ENCODE data around the genes XKR3, TMEM121B and BID.

GRCh38 chr22:12097755-12098109 is 3430.3 kb upstream of the OR11H1 start:
- PRO-cap, 2 experiments = no peak in any of the 2 experiments
- RAMPAGE, long total RNA, 4 experiments = no peak in any of the 4 experiments

GRCh38 chr22:16722065-16722381 is 103.2 kb downstream of the XKR3 start:
- PRO-cap, 2 experiments = no peak in any of the 2 experiments
- RAMPAGE, long total RNA, 4 experiments = no peak in any of the 4 experiments

DNA sequence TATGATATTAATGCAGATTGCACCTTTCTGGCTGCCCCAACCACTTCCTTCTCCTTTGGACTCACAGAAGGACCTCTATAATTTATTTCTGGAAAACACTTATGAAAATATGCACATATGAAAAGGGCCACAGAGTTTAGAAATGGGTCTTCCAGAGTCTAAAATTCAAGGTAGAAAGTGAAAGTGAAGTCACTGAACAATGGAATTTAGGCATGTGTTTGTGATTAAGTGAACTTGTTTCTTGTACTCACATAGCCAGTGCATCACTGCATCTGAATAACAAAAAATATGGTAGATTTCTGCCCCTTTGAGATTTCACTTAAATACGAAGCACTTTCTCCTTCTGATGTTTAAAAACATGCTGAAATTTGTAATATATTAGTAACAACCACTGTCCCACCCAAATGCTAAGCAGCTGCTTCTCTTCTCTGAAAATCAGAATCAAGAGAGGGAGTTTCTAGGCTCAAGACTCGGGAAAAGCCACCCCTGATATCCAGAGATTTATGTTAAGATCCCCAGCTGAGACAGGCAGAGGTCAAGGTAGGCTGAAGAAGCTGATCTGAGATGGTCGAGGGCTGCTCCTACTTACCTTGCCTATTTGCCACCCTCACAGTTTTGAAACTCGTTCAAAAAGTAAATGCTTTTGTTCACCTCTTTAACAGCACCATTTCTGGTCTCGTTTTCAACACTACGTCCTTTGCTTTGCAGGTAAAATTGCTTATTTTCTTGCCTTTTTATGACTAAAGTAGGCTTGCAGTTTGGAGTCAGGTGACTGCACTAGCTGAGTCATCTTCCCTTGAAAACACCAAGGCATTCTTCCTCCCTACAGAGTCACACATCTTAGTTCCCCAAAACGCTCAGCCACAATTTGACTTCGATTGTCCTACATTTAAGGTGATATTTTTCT is at the start of gene XKR3:
Gene XKR3, minus strand, starts transcription at position 710 of the 907 bp plus-strand sequence.
- PRO-cap, 2 experiments = no peak in any of the 2 experiments
- RAMPAGE, long total RNA, 4 experiments = start-site peak on the minus strand in 1 of 4 experiments, centred at position 691 of the sequence, 5 reads per replicate

GRCh38 chr22:17103140-17103788 is 17.9 kb downstream of the TMEM121B start:
- PRO-cap, 2 experiments = no peak in any of the 2 experiments
- RAMPAGE, long total RNA, 4 experiments = start-site peak on the plus strand in 1 of 4 experiments, at chr22:17103437-17103545 at its widest, 7 reads per replicate

DNA sequence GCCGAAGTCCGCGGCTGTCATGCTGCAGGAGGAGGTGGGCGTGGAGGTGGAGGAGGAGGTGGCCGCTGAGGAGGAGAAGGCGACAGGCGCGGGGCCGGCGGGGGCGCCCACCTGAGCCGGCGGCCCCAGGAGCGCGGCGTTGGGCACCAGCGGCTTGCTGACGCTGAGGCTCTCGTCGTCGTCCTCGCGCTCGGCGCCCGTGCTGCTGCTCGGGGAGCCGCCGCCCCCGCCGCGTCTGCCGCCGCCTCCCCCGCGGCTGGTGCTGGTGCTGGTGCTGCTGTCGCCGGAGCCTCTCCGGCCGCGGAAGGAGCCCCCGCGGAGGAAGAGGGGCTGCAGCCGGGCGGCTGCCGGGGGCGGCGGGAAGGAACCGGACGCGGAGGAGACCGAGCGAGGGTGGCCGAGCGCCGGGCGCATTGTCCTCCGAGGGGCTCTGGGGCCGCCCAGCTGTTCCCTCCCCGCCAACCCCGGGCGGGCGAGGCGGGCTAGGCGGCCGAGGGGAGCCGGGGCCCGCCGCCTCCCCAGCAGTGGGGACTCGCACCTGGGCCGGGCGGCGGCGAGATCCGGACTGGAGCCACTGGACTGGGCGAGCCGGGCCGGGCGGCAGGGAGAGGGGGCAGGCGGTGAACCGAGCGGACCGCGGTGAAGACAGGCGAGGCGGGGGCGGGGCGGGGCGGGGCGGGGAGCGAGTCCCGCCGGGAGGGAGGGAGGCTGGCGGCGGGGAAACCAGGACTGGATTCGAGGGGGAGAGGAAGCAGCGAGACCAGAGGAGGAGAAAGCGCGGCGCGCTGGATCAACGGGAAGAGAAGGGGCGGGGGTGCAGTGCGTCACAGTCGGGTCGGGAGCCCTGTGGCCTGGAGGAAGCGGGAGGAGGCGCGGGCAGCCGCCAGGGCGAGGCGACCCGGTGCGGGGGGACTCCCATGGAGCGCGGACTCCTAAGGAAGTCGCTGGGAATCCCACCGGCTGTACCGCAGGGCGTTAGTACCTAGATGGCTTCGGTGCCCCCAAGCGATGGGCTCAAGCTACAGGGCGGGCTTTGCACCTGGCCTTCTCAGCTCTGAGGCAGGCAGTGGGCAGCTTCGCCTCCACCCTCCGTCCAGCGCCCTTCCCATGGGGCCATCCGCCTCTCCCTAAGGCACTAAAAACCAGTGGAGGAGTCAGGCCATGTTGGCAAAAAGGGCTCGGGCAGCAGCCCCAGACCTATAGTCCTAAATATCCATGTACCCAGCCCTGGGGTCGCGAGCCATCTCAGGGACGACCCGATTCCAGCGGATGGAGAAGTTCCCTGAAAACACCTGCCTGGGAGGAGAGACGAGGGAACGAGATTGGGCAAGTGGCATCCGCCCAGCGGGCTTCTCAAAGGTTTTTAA is at the start of gene TMEM121B:
Gene TMEM121B, minus strand, starts transcription at position 647 of the 1,367 bp plus-strand sequence.
- PRO-cap, 2 experiments = peak in 1 of 2 experiments; most common plus-strand start position 799 of the sequence (in 1); most common minus-strand start position 615 of the sequence (in 1)
- RAMPAGE, long total RNA, 4 experiments = no peak in any of the 4 experiments

DNA sequence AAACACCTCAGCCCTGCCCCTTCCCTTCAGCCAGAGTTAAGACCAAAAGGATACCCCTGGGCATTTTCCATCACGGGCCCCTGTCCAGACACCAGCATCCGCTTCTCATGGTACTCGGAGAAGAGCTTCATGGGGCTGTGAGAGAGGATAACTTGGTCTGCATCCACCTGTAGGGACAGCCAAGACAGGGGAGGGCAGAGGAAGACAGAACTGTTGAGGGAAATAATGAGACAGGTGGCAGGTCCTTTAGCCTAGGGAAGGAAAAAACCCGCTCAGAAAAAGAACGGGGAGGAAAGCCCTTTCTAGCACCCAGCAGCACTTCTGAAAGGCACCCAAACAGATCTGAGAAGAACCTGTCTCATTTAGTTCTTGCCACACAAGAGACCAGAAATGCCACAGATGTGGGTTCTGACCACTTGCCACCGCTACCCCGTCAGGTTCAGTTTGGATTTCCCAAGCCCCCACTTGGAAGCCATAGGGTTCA is 10.6 kb downstream of the HDHD5 start:
- PRO-cap, 2 experiments = no peak in any of the 2 experiments
- RAMPAGE, long total RNA, 4 experiments = start-site peak on the minus strand in 1 of 4 experiments, centred at position 123 of the sequence, 24 reads per replicate

- PRO-cap, 2 experiments = peak in 2 of 2 experiments; most common plus-strand start chr22:17171338 (in 1); most common minus-strand start chr22:17171515 (in 2)
- RAMPAGE, long total RNA, 4 experiments = no peak in any of the 4 experiments
Observed at GRCh38 chr22:17170898-17172212, 12.3 kb upstream of the HDHD5 start.

- PRO-cap, 2 experiments = no peak in any of the 2 experiments
- RAMPAGE, long total RNA, 4 experiments = no peak in any of the 4 experiments
Observed at GRCh38 chr22:17228632-17229402, 9.6 kb upstream of the ADA2 start.

GRCh38 chr22:17418739-17419479 is 49.6 kb downstream of the CECR2 start:
- PRO-cap, 2 experiments = no peak in any of the 2 experiments
- RAMPAGE, long total RNA, 4 experiments = start-site peak on the plus strand in 1 of 4 experiments, at chr22:17418856-17418917 at its widest, 6 reads per replicate

DNA sequence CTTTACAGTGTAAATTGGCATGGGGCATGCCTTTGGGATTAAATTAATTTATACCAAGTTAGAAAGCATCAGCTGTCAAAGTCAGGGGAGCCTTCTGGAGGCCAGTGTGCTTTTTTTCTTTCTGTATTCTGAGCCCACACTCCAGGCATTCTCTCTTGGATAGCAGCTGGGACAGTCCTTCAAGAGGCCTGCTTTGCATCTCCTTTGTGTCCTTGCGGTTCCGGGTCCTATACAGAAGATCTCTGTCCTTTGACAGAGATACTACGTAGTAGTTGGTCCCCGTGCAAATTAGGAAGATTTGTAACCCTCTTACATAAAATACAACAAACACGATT is 91.1 kb upstream of the SLC25A18 start:
- PRO-cap, 2 experiments = no peak in any of the 2 experiments
- RAMPAGE, long total RNA, 4 experiments = no peak in any of the 4 experiments

DNA sequence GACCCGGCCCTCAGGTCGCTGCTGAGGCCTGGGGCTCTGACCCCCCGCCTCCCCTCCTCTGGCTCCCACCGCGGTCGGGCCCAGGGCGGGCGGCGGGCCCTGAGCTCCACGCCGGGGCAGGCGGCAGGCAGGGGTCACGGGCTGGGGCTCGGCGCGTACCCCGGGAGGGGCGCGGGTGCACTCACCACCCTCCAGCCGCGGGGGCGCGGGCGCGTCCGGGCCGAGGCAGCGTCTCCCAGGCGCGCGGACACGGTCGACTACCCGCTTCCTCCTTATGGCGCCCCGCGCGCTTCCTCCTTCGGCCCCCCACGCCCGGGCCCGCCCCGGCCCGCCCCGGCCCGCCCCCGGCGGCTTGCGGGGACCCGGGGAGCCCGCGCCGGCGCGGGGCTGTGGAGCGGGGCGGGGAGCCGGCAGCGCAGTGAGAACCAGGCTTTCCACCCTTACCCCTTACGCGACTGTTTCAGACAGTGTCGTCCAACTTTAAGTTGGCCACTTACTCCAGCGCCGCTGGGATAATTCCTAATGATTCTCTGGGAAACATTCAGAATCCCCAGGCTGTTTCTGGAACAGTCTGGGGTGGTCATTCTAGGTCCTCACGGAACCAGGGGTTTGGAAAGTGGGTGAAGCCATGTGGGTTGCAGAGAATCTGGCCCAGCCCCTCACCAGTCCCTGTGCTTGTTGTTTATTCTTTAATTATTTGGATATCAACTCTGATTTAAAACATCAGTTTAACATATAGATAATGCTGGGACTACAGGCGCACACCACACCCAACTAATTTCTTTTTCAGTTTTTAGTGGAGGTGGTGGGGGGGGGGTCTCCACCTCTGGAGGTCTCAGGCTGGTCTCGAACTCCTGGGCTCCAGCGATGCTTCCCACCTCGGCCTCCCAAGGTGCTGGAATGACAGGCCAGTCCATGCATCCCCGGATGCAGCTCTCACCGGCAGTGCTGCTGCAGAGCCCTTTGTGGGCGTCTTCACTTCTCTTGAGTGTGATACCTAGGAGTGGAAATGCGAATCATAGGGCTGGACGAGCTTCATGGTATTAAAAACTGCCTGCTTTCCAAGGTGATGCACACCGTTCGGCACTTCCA is at the start of gene BID:
Gene BID, minus strand, starts transcription at position 274 of the 1,092 bp plus-strand sequence.
- PRO-cap, 2 experiments = peak in 2 of 2 experiments; most common plus-strand start position 368 of the sequence (in 2); most common minus-strand start position 249 of the sequence (in 1)
- RAMPAGE, long total RNA, 4 experiments = start-site peak on the minus strand in 3 of 4 experiments, centred at positions 255 to 272 of the sequence, 37 to 72 reads per replicate

- PRO-cap, 2 experiments = peak in 2 of 2 experiments; most common plus-strand start chr22:17777590 (in 1); most common minus-strand start chr22:17777482 (in 1)
- RAMPAGE, long total RNA, 4 experiments = no peak in any of the 4 experiments
Observed at GRCh38 chr22:17776959-17778301, 3.2 kb upstream of the BID start.

GRCh38 chr22:17786303-17787325 is 12.3 kb upstream of the BID start:
- PRO-cap, 2 experiments = peak in 1 of 2 experiments; most common plus-strand start chr22:17787130 (in 1); most common minus-strand start chr22:17786584 (in 1)
- RAMPAGE, long total RNA, 4 experiments = no peak in any of the 4 experiments

DNA sequence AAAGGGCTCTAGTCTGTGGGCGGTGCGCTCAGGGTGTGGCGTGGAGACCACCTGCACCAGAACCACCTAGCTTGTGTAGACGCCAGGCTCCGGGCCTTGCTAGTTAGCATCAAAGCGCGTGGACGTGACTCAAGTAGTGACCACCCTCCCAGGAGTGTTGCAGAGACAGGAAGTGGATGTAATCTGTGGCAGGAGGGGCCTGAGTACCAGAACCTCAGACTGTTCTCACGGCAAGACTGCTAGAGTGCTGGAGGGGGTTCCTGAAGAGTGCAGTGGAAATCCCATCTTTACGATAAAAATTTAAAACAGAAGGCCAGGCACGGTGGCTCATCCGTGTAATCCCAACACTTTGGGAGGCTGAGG is 34.8 kb upstream of the BID start:
- PRO-cap, 2 experiments = no peak in any of the 2 experiments
- RAMPAGE, long total RNA, 4 experiments = no peak in any of the 4 experiments

GRCh38 chr22:17865754-17866823 is 91.8 kb upstream of the BID start:
- PRO-cap, 2 experiments = no peak in any of the 2 experiments
- RAMPAGE, long total RNA, 4 experiments = start-site peak on the minus strand in 1 of 4 experiments, at chr22:17866204-17866351 at its widest, 30 reads per replicate

DNA sequence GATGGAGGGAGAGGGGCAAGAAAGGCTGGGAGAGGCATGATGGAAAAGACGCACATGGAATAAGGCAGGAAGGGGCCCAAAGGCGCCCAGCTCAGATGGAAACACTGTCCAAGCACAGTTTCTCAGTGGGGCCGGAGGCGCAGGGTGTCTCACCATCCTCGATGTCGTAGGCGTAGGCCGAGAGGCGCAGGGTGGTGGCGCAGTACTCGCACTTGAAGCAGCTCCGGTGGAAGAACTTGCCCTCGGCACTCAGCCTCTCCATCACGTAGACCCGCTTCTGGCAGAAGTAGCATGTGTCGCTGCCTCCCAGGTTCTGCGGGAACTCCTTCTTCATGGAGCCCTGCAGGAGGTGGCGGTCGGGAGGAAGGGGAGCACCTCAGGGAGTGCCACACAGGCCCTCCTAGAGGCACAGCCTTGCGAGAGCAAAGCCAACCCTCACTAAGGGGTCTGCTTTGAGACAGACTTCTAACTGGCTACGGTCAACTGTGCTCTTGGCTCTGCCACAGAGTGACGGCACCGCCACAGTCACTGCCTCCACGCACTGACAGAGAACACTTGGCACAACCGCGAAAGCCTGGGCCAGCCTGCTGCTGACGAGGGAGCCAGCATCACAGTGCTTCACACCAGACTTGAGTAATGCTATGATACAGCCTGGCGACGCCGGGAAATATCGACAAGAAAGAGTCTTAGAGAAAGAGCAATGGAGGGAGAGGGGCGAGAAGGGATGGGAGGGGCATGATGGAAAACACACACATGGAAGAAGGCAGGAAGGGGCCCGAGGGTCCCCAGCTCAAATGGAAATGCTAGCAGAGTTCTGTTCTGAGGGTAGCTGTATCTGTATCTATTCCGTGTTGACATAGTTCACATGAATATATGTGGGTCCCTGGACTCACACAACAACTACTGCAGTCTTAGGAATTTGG is 97.7 kb upstream of the BID start:
- PRO-cap, 2 experiments = no peak in any of the 2 experiments
- RAMPAGE, long total RNA, 4 experiments = no peak in any of the 4 experiments

DNA sequence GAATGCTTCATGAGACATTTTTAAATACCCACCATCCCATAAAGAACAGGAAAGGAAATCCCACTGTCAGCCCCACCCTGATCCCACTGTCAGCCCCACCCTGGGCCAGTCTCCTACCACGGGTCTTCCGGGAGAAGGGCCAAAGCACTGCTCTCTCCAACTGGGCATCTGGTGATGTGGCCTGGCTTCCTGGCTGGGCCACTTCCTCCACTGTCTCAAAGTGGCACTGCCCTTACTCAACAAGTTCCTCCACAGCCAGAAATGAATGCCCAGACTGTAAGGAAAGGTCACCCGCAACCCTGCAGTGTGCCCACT is 73.5 kb downstream of the MICAL3 start:
- PRO-cap, 2 experiments = no peak in any of the 2 experiments
- RAMPAGE, long total RNA, 4 experiments = no peak in any of the 4 experiments

- PRO-cap, 2 experiments = no peak in any of the 2 experiments
- RAMPAGE, long total RNA, 4 experiments = no peak in any of the 4 experiments
Observed at GRCh38 chr22:17996528-17996974, 27.8 kb downstream of the MICAL3 start.

GRCh38 chr22:17999798-18000958 is 24.2 kb downstream of the MICAL3 start:
- PRO-cap, 2 experiments = peak in 1 of 2 experiments; most common plus-strand start chr22:18000711 (in 1)
- RAMPAGE, long total RNA, 4 experiments = no peak in any of the 4 experiments

DNA sequence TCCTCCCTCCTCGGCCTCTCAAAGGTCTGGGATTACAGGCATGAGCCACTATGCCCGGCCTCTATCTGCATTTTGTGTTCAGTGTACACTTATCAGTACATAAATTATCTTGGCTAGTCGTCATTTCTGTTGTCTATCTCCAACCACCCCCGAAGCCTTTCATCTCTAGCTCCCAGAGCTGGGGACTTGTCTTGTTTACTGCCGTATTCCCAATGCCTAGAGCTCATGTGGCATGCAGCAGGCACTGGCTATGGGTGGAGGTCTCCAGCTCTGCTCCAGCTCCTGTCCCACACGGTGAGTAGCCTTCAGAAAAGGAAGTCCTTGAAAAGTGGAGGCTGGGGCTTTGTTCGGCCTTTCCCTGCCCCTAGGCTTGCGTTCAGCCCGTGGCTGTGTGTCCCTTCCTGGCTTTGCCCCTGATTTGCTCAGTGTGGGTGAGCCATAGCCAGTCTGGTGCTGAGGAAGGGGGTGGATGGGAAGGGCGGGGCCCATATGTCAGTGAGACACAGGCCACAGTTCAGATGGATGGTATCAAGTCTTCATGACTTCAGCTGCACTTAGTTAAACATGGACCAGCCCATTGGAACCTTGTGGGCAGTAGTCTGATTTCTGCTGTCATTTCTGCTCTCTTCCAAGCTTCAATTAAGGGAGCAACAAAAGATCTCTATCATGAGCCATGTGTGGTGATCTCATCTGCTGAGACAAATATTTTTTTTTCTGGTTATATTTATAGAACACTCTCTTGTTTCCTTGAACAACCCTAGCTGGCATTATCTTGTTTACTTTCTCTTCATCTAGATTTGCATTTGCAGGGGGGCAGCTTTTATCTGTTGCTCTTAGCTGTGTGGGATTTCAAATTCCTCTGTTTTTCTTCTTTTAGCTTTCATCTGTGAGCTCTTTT is 21.7 kb upstream of the PEX26 start:
- PRO-cap, 2 experiments = peak in 1 of 2 experiments; most common plus-strand start position 790 of the sequence (in 1); most common minus-strand start position 420 of the sequence (in 1)
- RAMPAGE, long total RNA, 4 experiments = no peak in any of the 4 experiments